Measurements from ENCODE around the gene GRM5.

- PRO-cap, result no peak
- RAMPAGE, long total RNA, result no peak
These were observed 729.4 kb downstream of the DLG2 start for GRCh38 chr11:84897808-84898035.

DNA sequence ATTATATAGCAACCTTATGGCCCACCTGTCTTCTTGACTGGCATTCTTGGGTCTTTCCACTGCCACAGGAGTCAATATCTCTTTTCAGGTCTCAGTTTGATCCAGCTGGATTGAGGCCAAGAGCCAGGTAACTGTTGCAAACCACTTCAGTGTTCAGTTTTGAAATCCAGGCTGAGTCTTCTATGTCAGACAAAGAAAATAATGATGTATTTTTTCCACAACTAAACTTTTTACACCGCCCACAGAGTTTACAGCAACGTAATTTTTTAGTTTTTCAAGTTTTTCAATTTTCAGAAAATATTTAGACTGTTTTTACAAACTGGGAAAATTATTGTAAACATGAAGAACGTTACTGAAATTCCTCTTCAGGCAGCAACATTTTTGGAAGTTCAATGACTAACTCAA is 568 bp downstream of the DLG2 start:
- PRO-cap, result no peak
- RAMPAGE, long total RNA, result no peak

GRCh38 chr11:85950748-85951134 is 95.6 kb downstream of the CCDC83 start:
- PRO-cap, result no peak
- RAMPAGE, long total RNA, result no peak

GRCh38 chr11:85978251-85978949 is 90.5 kb downstream of the PICALM start:
- PRO-cap, result no peak
- RAMPAGE, long total RNA, result no peak

DNA sequence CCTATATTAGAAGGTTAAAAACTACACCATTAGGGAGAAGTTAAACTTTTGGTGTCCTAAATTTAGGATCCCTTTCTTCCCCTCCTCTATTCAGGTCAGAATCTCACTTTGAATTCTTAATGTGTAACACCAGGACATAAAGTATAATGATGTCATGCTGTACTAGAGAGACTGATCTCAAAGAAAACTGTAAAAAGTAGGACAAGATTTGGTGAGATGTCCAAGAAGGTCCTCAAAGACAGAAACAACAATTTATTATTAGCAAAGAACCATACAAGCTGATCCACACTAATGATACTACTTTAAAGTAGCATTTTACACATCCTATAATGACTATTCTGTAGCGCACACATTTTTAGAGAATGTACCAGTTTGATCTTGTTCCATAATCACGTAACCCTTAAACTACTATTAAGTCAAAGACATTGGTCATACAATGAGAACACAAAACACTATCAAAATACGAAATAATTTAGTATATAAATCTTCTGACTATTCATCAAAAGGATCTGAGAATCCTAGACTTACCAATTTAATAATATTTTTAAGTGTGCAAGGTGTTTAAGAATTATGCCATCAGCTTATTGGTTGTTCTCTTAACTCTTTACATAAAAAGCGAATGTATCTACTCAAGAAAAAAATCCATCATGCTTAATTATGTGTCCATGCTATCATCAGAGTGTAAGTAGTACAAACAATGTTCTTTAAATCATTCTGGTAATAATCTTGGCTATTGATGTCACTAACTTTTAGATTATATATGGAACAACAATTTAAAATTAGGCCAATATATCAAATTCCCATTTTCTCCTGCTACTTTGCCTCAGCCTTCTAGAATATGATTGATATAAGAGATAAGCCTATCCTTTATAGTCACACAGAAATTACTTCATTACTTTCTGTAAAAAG is 83.6 kb downstream of the PICALM start:
- PRO-cap, result no peak
- RAMPAGE, long total RNA, result no peak

- PRO-cap, result no peak
- RAMPAGE, long total RNA, result no peak
These were observed 82.9 kb upstream of the PICALM start for GRCh38 chr11:86151844-86152078.

DNA sequence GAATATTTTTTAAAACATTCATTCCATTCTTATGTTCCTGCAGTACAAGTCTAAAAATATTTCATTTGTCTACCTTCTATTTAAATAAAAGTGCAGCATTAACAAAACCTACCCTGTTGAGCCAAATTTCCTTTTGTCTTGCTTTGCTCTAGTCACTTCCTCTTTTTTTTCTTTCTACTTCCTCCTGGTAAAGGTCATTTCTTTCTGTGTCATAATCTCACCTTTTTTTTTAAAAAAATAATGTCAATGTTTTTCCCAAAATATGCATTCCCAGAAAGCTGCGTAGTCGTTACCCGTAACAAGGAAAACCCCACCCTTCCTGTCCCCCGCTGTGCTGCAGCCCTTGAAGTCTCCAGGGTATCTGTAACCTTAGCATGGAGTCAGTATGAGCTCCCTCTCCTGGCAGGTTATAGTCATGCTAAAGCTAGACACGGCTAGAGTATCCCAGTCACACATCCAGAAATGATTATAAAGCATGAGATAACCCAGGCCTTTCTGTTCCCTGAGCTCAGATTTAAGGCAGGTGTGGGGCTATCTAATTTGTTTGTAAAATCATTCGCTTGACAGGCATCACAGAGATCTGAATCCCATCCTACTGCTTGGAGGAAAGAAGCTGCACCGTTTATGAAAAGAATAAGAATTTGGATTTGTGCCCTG is 51.1 kb upstream of the EED start:
- PRO-cap, result no peak
- RAMPAGE, long total RNA, result no peak

GRCh38 chr11:86245742-86246273 is 1.3 kb downstream of the EED start:
- PRO-cap, result bidirectional peak, plus-strand start at chr11:86245852, minus-strand start at chr11:86245896
- RAMPAGE, long total RNA, result no peak

GRCh38 chr11:86394856-86395572 is 20.3 kb downstream of the CCDC81 start:
- PRO-cap, result bidirectional peak, plus-strand start at chr11:86395394, minus-strand start at chr11:86395385
- RAMPAGE, long total RNA, result no peak

- PRO-cap, result no peak
- RAMPAGE, long total RNA, result no peak
These were observed 102.8 kb downstream of the CCDC81 start for GRCh38 chr11:86477473-86477921.

- PRO-cap, result no peak
- RAMPAGE, long total RNA, result no peak
These were observed 207.2 kb upstream of the PRSS23 start for GRCh38 chr11:86592715-86593886.

DNA sequence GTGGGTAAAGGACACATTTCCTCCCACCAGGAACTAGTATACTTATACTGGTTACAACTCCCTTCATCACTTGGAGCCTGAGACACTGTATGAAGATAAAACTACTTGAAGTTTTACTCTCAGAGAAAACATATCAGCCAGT is 171.0 kb upstream of the PRSS23 start:
- PRO-cap, result no peak
- RAMPAGE, long total RNA, result no peak

DNA sequence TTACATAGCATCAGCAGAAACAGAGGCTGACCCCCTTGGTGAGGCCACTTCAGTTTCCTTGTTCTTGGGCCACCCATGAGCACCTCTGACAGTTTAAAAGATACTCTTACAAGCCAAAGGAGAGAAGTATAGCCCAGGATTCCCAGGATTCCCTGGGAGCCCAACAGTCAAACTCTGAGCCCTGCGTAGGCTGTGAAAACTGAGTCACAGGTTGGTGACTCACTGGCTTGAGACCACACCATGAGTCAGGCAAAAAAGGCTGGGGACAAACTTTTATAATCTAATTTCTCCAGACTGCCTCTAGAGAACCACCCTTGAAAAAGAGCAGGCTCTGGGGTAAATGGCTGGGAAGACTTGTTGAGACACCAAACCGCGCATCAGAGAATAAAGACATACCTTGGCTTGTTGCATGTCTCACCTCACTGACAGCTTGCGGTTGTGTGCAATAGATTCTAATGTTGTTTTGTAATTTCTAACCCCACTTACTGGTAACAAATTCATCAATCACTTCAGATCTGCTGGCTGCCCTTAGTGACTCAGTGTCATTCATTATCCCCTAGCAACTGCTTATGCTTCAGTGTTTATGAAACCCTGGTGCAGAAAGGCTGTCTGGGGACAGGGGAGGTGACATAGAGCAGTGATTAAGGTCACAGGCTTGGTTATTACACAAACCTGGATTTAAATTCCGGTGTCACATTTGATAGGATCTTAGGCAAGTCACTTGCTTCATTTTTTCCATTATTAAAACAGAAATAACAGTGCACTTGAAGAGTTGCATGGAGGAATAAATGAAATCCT is 56.8 kb upstream of the PRSS23 start:
- PRO-cap, result no peak
- RAMPAGE, long total RNA, result no peak

GRCh38 chr11:86801370-86802223 is 1.3 kb downstream of the PRSS23 start:
- PRO-cap, result no peak
- RAMPAGE, long total RNA, result no peak

GRCh38 chr11:86807697-86808504 is 7.6 kb downstream of the PRSS23 start:
- PRO-cap, result no peak
- RAMPAGE, long total RNA, result no peak

- PRO-cap, result no peak
- RAMPAGE, long total RNA, result no peak
These were observed 13.9 kb downstream of the FZD4 start for GRCh38 chr11:86941048-86941915.

- PRO-cap, result no peak
- RAMPAGE, long total RNA, result no peak
These were observed 209.0 kb downstream of the TMEM135 start for GRCh38 chr11:87246785-87247064.

DNA sequence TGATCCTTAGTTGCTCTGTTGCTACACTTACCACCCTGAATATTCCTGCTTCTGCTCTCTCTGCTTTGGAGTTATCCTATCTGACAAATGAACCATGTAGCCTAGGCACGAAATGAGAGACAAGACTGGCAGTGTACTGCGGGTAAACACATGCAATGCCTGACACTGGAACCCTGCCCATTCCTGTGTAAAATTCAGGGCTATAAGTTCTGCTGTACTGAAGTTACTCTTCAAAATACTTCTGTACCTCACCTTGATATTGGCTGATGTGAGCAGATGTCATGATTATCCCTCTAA is 289.9 kb downstream of the RAB38 start:
- PRO-cap, result no peak
- RAMPAGE, long total RNA, result no peak

DNA sequence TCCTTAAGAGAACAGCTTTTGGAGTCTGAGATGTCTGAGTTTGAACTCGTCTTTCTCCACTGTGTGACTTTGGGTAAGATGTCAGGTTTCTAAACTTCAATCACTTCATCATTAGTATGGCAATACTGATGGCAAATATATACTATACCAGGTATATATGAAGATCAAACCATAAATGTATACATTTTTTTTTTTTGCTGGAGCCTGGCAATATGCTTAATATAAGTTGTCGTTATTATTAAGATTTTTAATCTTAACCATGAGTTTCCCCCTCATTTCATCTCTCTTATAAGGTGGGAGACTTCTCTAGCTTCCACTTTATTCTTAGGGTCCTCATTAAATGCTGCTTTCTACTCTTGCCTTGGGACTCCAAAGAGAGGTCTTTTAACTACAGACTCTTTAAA is 108.3 kb upstream of the CTSC start:
- PRO-cap, result no peak
- RAMPAGE, long total RNA, result no peak

DNA sequence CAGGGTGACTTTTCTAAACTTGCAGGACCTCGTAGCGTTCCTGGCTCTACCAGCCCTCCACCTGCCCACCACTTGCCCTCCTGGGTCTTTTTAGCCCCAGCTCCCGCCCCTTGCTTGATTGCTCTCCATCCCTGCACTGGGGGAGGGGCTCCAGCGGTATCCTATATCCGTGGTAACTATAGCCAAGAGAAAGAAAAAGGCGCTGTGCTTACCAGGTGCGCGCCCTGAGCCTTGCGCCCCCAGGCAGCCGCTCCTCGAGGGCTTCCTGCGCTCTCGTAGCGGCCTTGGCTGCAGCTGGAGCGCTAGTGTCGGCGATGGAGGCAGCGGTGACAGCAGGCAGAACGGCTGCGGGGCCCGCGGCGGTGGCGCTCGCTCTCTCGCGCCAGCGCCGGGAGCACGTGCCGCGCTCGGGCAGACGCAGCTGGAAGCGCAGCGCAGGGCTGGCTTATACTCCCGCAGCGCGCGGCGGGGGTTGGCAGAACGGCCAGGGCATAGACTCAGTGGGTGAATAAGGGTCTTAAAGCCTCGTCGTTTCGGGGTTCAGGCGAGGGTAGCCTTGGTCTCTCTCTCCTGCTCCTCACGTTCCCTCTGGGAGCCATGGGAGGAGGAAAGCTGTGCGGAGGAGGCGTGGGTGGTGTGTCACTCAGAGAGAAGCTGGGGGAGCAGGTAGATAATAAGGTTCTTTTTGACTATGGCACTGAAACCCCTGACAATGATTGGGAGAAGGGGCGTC is at the start of gene GRM5:
GRM5 (minus strand) TSS at position 419 of the 733 bp plus-strand sequence.
- PRO-cap, result no peak
- RAMPAGE, long total RNA, result no peak

All from GM23338 (cell line).